Left lobe of liver (tissue), 1 donor: ENCODE results near the gene UTS2R.

- PRO-cap = no peak
These were observed 20.5 kb downstream of the SLC16A3 start for GRCh38 chr17:82249256-82249771.

- PRO-cap = no peak
These were observed 21.7 kb downstream of the SLC16A3 start for GRCh38 chr17:82250600-82250854.

- PRO-cap = bidirectional peak, plus-strand start at chr17:82292978, minus-strand start at chr17:82292767
These were observed 19.1 kb upstream of the CSNK1D start for GRCh38 chr17:82292074-82293477.

DNA sequence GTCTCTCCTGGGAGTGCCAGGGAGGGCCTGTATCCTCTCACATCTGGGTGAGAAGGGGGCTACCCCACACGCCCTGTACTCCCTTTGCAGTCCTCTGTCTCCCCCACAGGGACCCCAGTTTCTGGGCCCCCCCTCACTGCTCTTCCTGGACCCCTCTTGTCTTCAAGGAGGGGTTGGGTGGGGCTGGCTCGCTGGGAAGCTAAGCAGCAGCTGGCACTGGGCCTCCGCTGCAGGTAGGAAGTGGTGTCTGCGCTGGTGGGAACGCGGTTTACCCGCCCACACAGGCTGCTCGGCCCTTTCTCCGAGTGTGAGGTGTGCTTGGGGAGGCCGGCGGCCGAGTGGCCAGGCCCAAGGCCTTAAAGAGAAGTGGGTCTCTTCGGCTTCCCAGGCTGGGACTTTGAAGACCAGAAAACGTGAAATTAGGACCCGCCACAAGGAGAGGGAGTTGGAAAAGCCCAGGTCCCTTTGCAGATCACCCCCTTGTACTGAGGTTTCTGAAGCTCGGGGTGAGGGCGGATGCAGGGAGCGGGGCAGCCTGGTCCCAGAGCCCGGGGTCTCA, 15.2 kb downstream of the CD7 start:
- PRO-cap = no peak

DNA sequence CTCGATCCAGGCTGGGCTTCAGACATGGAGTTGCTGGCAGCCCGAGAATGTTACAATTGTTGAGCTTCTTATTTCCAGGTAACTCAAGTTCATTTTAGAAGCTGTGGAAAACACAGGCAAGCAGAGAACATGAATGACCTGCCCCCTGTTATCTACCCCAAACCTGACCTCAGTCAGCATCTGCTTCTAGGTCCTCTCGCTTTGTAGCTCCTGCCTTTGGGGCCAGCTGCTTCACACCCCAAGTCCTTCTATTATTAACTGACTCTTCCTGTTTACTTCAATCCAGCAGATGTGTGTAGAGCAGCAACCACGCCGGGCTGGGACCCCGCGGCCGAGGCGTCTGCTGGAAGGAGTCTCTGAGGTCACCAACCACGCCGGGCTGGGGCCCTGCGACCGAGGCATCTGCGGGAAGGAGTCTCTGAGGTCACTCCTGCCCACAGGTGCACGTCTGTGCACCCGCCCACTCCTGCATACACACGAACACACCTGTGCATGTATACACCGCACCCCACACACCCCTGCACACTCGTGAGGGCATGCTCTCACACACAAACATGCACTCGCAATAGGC, 7.9 kb upstream of the TEX19 start:
- PRO-cap = no peak

- PRO-cap = no peak
These were observed at the start of gene UTS2R for GRCh38 chr17:82371369-82371882. Gene UTS2R, plus strand, starts transcription at chr17:82371765.

- PRO-cap = no peak
These were observed 20.3 kb upstream of the WDR45B start for GRCh38 chr17:82668410-82669112.

GRCh38 chr17:82702410-82702941, 4.0 kb upstream of the RAB40B start:
- PRO-cap = no peak

DNA sequence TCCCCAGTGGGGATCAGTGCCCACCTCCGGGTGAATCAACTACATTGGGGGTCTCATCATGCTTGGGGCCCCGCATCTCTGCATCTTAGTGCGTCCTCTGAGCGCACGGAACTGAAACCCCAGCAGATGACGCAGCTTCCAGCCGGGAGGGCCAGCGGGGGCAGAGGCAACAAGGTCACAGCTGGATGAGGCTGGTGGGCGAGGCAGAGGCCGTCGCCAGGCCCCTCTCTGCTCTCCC, 4.4 kb upstream of the RAB40B start:
- PRO-cap = no peak

DNA sequence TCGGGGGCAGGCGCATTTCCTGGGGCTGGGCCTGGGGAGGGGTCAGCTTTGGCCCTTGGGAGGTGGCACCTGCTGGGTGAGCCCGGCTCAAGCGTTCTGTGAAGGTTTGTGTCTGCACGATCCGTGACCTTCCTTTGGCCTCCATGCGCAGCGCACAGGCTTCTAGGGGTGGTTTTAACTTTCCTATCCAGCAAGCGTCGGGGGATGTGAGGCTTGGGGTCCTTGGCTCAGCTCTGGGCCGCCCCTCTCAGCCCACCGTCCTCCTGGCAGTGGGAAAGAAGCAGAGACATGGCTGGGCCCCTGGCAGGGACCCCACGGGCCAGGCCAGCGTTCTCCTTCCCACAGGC, 399 bp downstream of the FN3K start:
- PRO-cap = no peak

GRCh38 chr17:82837371-82838272, 2.2 kb downstream of the ZNF750 start:
- PRO-cap = unidirectional peak, minus-strand start at chr17:82837730

- PRO-cap = no peak
These were observed 44.7 kb upstream of the ZNF750 start for GRCh38 chr17:82884266-82885160.

DNA sequence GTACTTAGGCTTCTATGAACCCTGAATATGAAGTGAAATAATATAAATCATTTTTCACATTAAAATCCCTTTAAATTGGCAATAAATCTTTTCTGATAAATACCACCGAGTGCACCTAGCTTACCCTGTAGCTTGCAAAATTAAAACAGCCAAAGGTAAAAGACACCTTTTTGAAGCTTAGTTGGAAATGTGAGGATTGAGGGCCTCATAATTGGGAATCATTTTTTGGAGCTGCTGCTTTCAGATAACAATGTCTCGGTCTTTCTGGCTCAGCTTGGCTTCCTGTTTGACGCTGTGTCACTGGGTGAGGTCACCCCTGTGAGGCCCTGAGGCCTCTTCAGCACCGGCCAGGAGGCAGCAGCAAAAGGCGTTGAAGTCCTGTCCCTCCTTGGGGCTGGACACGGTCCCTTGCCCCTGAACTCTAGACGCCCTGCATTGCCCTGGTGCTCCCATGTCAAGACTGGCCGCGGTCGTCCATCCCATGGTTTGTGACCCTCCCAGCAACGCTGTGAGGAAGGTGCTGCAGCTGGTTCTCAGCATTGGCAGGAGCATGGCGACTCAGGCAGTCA, 46.0 kb upstream of the ZNF750 start:
- PRO-cap = no peak

GRCh38 chr17:83010660-83011035, 40.9 kb downstream of the B3GNTL1 start:
- PRO-cap = no peak

- PRO-cap = no peak
These were observed 38.8 kb downstream of the B3GNTL1 start for GRCh38 chr17:83012778-83013099.

DNA sequence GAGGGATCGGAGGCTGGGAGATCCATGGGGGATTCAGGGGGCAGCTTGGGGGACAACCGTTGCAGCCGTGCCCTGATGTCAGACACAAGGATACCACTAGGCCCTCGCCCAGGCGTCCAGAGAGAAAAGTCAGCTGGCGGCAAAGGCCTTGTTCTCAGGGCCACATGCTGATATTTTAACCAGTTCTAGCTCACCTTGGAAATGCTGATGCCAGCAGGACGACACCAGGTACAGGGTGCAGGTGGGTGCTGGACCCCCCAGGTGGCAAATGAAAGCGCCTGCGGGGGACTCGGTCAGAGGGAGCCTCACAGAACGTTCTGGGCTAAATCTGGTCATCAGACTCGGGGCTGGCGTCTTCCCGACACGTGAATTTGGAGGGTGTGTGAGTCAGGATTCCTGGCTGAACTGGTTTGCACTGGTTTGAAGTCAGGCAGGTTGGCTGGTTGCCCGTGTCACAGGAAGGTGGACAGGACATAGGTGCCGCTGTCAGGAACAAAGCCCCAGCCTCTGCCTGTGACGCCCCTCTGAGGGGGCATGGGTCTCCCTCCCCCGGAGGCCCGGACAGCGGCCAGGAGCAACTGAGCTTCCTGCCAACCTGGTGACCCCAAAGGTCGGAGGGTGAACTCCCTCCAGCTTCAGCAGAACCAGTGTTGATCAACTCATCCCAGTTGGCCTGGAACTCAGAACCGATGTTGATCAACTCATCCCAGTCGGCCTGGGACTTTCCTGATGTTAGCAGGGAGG, 13.1 kb upstream of the B3GNTL1 start:
- PRO-cap = no peak

- PRO-cap = no peak
These were observed 1.6 kb upstream of the METRNL start for GRCh38 chr17:83077834-83078264.

DNA sequence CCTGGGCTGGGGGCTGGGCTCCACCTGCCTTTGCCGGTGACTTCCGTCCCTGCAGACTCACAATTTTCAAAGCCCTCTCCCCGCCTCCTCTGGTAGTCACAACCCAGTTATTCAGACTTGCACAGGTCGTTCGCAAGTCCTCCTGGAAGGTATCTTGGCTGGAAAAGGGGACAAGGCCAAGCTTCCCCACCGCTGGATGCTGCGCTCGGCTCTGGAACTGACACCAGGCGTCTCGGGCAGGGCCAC, 1.2 kb upstream of the METRNL start:
- PRO-cap = no peak

DNA sequence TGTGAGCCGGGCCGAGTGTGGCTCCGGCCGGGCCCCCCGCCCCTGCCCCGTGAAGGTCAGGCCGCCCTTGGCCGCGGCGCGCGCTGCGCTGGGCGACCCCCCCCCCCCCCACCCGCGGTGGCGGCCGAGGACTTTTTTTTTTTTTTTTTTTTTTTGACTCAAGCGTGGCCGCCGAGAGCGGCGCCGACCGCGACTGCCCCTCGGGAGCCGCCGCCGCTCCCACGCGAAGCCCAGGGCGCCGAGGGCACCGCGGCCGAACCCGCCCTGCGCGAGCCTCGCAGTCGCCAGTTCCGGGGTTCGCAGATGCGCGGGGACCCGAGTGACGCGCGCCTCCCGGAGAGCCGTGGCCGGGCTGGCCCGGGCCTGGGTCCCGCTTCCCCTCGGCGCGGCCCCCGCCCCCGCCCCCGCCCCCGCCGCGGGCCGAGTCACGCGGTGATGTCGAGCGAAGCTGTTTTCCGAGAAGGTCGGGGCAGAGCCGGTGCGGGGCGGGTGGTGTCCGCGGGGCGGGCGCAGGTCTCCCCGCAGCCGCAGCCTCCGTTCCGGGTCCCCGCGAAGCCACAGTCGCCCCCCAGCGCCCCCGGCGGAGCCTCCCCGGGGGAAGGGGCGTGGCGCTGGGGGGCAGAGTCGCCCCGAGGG, 1.2 kb downstream of the METRNL start:
- PRO-cap = bidirectional peak, plus-strand start at position 472 of the sequence, minus-strand start at position 354 of the sequence; bidirectional peak, plus-strand start outside the sequence, minus-strand start at position 536 of the sequence

DNA sequence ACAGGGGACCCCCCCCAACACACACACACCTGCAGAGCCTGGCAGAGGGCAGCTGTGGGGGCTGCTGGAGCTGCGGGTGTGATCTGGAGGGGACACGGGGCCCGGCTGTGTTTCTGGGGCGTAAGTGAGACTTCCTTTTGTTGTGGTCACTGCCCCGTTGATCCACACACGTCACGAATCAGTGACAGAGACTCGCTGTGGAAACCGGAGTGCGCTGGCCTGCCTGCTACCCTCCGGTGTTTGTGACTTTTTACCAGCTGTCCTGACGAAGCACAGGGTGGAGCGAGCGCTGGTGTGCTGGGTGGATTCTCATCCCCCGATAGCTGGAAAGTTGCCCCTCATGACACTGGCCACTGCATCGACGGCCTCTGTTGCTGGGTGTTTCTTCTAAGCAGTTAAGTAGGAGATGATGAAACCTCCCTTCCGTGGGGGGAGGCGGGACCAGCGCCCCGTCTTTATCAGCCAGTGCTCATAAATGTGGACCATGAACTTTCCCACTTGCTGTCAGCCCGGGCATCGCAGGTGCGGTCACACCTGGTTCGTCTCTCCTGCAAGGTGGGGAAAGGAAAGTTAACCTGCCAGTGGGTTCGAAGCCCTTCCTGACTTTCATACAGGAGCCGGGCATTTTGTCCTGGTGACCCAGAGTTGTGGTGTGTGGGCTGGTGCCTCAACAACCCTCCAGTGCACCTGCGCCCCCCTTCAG, 2.4 kb downstream of the METRNL start:
- PRO-cap = bidirectional peak, plus-strand start at position 181 of the sequence, minus-strand start at position 115 of the sequence; unidirectional peak, minus-strand start at position 370 of the sequence